Non-pigmented ciliary epithelial cell (primary cell): ENCODE data around the gene BTBD9.

DNA sequence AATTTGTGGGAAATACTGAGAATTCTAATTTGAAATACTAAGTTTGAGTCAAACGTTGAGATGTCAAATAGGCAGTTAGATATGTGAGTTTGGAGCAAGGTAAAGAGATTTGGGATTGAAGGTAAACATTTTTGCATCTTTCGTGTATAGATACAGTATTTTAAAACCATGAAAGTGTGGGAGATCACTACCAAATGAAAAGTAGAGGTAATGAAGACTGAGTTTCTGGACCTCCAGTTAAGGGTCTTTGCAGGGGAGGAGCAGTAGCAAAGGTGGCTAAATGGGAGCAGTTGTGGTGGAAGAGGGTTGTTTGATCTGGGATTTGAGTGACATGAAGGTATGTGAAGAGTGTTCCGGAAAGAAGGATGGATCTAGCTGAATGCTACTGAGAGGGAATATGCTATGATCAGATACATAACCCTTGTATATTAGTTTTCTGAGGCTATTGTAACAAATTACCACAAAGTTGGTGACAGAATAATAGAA lies 106.3 kb downstream of the ZFAND3 start:
- RRBS = no CpG with 5 or more reads among the region's 3 CpGs

DNA sequence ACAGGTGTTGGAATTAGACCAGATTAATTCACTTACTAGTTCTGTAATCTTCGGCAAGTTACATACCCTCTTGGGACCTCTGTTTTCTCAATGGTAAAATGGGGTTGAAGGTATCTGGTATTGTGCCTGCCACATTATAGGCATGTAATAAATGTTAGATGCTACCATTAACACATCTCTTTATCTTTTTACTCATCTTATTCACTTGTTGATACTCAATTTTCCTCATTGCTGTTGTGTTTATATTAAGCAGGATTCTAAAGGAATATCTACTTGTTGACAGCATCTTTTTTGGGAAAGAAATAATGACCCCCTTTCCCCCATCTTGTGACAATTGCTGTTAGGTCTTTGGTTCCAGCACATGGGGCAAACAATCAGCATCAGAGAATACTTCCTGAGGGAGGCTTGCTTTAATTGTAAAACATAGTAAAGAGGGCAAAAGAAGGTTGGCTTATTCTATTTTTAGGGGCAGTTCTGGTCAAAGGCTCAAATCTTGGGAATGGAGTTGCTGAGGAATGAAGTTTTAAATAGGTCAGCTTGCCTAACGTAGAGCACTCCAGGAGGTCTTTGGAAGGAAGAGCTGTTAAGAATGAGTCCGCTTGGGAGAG lies 108.4 kb downstream of the ZFAND3 start:
- RRBS = no CpG with 5 or more reads among the region's 3 CpGs

GRCh38 chr6:38400235-38400911 lies 239.4 kb downstream of the BTBD9 start:
- RRBS = no CpG with 5 or more reads among the region's 3 CpGs

- RRBS = no CpG with 5 or more reads among the region's 2 CpGs
Measured at GRCh38 chr6:38427809-38428327, 211.9 kb downstream of the BTBD9 start.

- RRBS = no CpG with 5 or more reads among the region's 4 CpGs
Measured at GRCh38 chr6:38603950-38604517, 35.7 kb downstream of the BTBD9 start.

DNA sequence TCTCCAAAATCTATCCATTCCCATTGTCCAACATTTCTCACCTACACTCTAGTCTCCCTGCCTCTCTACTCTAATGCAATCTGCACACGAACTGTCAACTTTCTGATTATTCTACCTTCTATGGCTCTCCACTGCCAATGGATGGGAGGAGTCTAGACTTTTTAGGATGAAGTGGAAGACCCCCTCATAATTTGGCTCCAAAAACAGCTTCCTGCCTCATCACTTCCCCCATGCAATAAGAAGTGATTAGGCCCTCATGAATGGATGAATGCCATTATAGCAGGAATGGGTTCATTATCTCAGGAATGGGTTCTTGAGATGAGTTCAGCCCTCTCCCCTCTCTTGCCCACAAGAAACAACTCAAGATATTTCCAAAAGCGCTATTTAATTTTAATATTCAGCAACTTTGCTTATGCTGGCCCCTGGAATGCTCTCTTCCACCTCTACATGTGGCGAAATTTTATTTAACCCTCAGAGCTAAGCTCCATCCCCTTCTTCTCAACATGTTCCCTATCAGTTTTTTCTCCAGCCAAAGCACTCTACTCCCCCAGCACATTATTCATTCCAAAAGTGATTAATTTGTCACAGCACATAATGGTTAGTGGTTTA lies 3.0 kb downstream of the BTBD9 start:
- RRBS = no CpG with 5 or more reads among the region's 3 CpGs

DNA sequence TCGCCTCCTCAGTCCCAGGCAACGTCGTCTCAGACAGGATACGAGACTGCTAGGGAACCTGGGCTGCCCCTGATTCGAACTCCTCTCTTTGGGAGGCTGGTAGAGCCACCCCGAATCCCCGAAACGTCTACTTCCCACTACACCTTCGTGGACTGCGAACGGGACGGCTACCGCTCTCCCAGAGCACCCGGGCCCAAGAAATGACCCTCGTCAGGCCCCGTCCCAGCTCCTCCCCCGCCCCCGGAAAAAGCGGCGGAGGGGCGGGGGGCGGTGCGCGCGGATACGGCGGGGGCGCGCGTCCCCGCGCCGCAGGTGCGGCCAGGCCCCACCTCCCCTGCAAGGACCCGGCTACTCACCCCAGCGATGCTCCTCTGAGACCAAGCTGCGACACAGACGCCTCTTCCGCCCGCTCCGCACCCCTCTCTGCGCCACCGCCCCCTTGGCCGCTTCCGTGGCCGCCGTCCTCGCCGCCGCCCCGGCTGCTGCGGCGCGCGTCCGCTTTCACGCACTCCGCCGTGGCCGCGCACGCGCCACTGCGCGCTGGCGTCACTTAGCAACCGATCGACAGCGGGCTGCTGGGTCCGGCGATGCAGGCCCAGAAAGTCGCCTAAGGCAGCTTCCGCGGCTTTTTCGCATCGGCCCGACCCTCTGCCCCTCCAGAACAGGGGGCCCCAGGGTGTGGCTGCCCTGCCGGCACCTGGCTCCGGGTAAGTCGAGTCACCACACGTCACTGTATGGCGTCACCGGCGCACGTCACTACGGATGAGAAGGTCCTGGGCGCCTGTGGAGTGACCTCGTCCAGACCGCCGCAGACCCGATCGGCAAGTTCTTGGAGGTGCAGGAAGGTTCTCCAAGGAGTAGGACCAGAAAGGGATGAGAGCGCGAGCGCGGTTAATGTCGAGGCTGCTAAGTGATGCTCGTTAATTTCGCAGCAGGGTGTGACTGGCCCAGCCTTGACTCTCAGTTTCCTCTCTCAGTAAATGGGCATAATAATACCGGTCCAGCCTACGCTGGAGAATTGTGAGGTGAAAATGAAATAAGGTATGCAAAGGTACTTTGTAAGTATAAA lies at the start of gene BTBD9:
Gene BTBD9, minus strand, starts transcription at position 486 of the 1,069 bp plus-strand sequence.
- RRBS = 1% methylated on average over 29 of the region's 101 CpGs

GRCh38 chr6:39143568-39143983 lies 28.6 kb upstream of the SAYSD1 start:
- RRBS = no CpG with 5 or more reads among the region's 10 CpGs

DNA sequence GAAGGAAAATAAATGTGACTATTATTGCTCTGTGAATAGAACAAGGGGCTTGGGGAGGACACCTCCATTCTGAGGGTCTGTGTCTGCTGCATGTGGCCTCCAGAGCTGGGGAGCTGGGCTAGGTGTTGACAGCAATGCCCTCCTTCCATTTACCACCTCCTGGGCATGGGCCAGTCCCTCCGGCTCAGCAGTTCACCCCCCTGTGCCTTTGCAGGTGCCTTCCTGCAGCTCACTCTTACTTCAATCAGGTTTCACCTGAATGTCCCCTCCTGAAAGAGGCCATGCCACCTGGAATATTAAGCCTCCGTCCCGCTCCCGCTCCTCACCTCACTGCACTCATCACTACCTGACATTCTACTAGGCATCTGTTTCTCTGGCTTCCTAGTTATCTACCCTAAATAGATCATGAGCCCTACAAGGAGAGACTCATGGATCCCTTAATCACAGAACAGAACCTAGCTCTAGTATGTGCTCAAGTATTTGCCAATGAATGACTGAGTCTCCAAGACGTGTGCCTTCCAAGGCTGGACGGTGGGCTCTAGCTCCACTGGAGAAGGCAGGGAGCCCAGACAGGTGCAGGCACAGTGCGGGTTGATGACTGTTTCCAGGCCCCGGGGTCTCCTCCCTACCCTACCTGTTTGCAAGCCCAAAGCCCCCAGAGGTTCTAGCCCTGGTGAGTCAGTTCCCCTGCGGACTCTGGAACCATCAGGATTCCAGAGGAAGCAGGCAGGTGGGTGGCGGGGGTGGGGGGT lies 22.2 kb downstream of the KCNK5 start:
- RRBS = no CpG with 5 or more reads among the region's 10 CpGs

DNA sequence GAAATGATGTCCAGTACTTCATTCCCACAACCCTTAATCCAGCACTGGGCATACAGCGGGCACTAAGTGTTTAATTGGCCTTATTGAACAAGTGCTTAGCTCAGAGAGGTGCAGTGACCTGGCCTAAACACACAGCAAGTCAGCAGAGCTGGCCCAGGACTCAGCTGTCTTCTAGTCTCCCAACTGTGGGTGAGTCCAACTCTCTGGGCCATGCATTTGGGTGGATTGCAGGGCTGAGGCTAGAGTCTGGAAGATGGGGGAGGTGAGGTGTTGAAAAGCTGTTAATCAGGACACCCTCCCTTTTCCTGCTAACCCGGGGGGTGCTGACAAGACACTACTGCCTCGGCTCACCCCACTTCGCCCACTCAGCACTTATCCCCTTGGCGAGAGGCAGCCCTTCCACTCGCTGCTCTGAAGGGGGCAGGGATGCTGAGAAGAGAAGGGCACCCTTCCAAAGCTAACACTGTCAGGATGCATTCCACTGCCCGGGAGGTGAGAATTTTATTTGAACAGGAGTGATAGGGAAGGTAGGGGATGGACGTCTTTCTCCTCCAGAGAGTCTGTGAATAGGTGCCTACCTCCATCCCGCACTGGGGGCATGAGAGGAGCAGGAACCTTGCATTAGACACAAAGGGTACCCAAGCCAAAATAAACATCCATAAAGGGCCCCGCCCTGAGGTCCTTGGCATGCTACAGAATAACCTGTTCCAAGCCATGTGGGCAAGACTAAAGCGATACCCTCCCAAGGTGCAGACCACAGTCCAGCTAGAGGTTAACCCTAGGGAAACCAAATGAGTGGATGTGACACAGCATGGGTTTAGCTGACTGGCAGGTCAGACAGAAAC lies 14.1 kb downstream of the KCNK5 start:
- RRBS = no CpG with 5 or more reads among the region's 11 CpGs

- RRBS = no CpG with 5 or more reads among the region's 10 CpGs
Measured at GRCh38 chr6:39225004-39226138, 3.9 kb downstream of the KCNK5 start.

DNA sequence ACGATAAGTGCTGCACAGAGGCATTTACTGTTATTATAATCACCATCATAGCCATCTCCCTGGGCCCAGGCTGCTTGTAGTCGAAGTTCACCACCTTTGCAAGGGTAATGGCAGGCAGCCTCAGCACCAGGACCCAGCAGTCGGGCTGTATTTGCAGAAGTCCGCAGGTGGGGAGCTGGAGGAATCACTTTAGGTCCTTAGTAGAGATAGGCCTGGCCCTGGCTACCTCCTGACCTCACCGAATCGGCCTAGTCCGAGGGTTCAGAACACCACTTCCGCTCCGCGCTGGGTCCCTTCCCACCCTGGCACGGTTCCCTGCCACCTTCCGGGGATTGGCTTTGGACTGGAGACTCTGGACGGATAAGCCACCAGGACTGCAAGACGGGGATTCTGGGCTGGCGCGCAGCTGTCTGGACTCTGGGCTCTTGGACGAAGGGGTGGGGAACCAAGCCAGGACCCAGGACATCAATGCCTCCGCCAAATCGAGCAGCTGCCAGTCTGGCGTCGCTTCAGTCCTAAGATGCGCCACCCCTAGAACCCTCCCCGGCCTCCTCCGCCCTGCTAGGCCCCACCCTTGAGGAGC lies 1.4 kb downstream of the KCNK17 start:
- RRBS = no CpG with 5 or more reads among the region's 24 CpGs

DNA sequence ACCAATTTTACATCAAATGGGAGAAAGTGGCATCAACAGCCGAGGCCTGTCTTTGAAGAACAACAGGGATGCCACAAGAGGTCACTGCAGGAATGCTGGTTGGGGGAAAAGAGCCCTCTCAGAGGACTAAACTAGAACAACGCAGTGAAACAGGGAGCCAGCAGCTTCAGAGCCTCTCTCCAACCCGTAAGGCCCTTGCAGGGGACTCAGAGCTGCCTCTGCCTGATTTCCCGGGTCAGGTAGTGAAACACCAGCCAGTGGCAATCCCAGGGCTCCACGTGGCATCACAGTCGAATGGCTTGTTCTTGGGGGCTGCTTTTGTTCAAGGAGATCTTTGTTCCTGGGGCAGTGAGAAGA lies 55.0 kb upstream of the KCNK16 start:
- RRBS = no CpG with 5 or more reads among the region's 6 CpGs

- RRBS = no CpG with 5 or more reads among the region's 11 CpGs
Measured at GRCh38 chr6:39430994-39431594, 108.6 kb upstream of the KCNK16 start.

GRCh38 chr6:39875324-39875662 lies 59.0 kb downstream of the MOCS1 start:
- RRBS = no CpG with 5 or more reads among the region's 8 CpGs

GRCh38 chr6:39887373-39888433 lies 46.6 kb downstream of the MOCS1 start:
- RRBS = no CpG with 5 or more reads among the region's 21 CpGs

DNA sequence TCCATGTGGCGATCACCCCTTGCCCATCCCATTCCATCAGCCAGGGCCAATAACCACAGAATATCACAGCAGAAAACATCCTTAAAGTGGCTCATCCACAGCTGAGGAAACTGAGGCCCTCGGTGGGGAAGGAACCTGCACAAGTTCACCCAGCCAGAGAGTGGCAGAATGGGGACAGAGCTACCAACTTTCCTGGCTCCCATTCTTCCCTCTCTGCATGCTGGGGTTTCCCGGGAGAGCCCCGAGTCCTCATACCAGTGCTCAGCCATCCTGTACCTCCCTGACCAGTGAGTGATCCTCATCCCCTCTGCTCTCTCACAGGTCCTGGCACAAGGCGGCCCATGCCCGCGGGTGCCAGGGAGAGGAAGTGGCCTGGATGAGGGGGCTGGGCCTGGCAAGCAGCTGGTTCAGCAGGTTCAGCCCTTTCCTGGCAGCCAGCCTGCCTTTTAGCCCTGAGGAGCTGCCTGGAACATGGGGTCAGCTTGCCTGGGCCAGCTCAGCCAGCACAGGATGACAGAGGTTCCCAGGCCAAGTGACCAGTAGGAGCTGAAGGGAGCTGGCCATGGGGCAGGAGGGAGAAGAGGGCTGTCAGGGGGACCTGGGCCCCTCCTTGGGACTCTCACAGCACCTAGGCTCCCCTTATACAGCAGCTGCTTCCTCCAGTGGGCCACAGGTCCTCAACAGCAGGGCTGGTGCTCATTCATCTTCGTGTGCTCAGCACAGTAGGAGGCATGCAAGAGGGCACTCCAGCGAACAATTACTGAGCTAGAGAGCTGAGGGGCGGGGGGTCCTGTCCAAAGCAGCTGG lies 10.9 kb downstream of the MOCS1 start:
- RRBS = no CpG with 5 or more reads among the region's 10 CpGs

GRCh38 chr6:41049446-41049915 lies 3.5 kb upstream of the APOBEC2 start:
- RRBS = no CpG with 5 or more reads among the region's 1 CpG

DNA sequence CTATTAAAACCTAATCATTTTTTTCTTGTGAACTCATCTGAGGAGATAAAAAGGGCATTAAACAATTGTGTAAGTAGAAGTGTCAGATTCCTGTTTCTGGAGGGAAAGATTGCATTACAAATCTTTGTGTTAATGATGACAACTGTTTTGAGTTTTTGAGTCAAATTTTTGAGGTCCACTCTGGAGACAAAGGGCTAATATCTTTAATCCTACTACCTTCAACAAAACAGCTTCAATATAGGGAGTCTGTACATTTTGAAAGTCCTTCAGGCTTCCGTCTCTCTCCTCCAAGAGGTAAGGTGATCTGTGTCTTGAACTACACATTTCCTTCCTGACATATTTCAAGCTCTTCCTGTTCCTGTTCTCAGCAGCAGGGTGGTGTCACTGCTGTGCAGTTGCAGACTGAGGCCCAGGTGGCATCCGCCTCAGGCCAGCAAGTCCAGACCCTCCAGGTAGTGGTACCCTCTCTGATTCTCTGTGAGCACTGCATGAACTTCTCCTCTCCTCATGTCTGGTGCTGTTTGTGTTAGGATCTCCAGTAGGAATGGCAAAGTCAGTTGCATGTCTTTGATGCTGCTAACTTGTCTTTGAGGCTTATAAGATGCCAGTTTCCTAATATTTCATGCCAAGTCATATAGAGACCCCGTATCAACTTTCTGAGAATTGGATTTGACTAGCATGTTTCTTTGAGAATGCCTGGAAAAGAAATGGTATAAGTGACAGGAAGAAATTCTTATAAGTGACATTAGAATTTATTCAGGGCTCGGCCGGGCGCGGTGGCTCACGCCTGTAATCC lies 7.9 kb downstream of the NFYA start:
- RRBS = no CpG with 5 or more reads among the region's 8 CpGs

DNA sequence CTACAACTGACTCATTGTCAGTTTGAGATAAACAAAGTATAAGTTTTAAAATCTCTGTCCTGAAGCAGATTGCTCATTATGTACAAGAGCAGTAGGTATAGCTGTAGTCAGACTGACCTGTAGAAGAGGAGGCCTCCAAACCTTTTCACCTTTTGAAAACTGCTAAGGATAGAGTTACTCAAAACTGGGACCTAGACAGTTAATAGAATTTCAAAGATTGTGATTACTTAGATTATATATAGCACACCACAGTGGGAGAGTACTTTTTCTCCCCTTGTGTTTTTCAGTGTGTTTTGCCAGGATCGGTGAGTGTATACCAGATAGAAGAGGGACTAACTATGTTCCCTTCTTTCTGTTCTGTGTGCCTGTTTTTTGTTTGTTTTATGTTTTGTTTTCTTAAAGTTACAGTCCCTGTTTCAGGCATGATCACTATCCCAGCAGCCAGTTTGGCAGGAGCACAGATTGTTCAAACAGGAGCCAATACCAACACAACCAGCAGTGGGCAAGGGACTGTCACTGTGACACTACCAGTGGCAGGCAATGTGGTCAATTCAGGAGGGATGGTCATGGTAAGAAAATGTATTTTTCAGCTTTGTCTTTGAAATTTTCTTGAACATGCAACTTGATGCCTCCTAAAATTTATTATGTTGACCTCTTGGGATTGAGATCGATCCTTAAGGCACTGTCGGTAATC lies 18.5 kb downstream of the NFYA start:
- RRBS = no CpG with 5 or more reads among the region's 3 CpGs